Measurements from ENCODE around the genes ODC1 and KCNF1.

- PRO-cap, 2 experiments = no peak in any of the 2 experiments
Measured at GRCh38 chr2:10374247-10374976, 71.7 kb downstream of the HPCAL1 start.

DNA sequence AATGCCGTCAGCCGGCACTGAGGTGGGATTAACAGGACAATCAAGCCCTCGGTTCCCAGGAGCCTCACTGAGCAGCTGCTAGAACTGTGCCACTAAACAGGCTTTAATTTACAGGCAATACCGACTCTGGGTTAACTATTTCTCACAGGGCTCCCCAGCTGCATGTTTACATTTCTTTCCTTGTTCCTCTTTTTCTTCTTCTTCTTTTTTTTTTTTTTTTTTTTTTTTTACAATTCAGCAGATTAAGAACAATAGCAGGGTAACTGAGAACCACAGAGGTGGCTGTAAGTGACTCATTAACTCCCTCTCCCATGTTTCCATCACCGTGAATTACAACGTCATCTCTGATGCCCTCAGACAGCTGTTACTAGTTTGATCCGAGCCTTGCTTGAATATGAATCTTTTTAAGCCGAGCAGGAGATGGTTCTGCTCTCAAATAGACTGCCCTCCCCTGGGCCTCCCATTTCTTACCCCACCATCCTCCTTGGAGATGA lies 37.8 kb downstream of the ODC1 start:
- PRO-cap, 2 experiments = no peak in any of the 2 experiments

- PRO-cap, 2 experiments = peak in 2 of 2 experiments; most common plus-strand start chr2:10448785 (in 2); most common minus-strand start chr2:10448327 (in 2)
Measured at GRCh38 chr2:10447847-10448964, at the start of gene ODC1. TSS of gene ODC1 (minus strand) at chr2:10448327.

GRCh38 chr2:10493597-10494222 lies 45.6 kb upstream of the ODC1 start:
- PRO-cap, 2 experiments = peak in 1 of 2 experiments; most common minus-strand start chr2:10493704 (in 1)

DNA sequence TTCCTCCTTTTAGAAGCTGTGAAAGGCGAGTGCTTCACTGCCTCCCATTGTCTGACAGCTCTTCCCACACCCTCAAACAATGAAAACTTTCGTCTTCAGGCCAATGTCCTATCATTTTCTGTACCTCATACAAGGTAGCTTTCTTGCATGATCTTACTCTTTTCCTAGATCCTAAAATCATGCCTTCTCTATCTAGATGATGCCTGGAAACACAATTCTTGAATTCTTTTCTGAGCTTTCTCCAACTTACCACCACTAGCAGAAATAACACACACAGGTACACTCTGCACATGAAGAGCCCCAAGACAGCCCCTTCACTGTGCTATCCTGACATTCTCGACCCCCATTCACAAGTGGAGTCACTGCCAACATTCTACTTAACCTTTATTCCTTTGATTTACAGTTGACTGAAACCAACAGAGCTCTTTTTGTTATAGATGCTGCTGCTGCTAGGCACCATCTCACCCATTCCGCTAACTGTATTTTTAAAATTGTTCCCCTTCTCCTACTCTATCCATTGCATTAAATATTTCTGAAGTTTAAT lies 61.7 kb downstream of the NOL10 start:
- PRO-cap, 2 experiments = no peak in any of the 2 experiments

DNA sequence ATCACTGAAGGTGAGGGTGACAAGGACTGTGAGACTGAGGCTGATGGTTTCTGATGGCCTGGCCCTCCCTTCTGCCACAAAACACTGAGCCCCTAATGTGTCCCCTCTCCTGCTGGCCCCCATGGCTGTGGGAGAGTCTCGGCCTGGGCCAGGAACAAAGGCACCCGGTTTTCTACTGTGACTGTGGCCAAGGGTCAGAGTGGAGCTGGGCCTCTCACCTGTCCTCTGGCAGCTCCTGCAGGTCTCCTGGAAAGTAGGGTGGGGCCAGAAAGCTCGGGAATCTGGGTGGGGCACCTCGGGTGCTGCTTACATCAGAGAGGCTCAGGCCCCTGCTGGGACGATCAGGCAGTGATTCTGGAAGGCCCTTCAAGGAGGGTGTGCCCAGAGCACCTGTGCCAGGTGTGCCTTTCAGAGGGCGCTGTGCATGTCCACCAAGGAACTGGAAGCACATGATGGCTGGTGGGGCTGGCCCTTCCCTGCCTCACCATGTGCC lies 43.9 kb downstream of the ATP6V1C2 start:
- PRO-cap, 2 experiments = peak in 2 of 2 experiments; most common plus-strand start position 348 of the sequence (in 1); most common minus-strand start position 227 of the sequence (in 2)

DNA sequence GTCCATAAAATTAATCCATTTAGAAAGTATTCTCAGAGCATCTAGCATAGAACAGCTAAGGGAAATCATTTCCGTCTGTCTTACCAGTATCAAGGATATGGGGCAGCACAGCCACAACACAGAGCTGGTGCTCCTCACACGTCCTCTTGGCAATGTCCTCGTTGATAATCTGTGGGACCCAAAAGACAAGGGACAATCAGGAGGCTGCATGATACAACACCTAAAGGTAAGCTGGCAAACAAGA lies 23.9 kb downstream of the PDIA6 start:
- PRO-cap, 2 experiments = peak in 1 of 2 experiments; most common minus-strand start position 154 of the sequence (in 1)

GRCh38 chr2:10790634-10791379 lies 21.8 kb downstream of the PDIA6 start:
- PRO-cap, 2 experiments = no peak in any of the 2 experiments

GRCh38 chr2:10885322-10886012 lies 26.3 kb upstream of the KCNF1 start:
- PRO-cap, 2 experiments = no peak in any of the 2 experiments

GRCh38 chr2:10911333-10912079 lies at the start of gene KCNF1:
TSS of gene KCNF1 (plus strand) at chr2:10911934.
- PRO-cap, 2 experiments = no peak in any of the 2 experiments

DNA sequence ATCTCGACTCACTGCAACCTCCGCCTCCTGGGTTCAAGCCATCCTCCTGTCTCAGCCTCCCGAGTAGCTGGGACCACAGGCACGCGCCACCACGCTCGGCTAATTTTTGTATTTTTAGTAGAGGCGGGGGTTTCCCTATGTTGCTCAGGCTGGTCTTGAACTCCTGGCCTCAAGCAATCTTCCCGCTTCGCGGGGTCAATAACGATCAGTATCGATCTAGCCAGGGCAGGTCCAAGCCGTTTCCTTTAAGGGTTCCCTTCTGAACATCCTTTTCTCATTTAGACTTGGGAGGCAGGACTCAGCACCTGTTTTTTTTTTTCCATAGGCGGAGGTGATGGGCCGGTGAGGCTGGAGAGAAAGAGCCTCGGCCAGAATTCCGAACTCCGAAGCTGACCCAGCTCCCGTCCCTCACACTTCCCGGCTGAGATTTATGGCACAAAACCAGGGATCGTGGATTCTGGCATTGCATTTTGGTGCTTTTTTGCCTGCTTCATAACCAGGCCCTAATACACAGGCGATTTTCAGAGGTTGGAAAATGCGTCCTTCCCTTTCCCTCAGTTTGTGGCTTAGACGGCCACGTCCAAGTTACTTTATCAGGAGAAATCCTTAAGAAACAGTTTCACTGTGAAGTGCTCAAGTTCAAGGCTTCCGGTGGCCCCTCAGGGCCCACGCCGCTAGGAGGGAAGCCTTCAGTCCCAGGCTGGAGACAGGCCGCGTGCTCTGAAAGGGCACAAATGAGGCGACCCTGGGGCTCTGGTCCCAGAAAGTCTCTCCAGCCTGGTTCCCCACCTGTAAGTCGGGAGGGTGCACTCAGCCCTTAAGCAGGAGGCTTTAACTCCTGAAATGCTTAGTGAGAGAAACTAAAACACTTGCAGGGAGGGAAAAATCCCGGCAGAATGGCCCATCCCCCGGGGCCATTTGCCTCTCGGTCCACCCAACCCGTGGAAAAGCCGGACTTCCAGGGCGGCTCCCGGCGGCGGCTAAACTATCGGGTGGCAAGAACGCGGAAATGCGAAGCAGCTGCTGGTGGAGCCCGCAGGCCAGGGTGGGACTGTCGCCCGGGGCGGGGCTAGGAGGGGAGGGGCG lies 883 bp upstream of the SLC66A3 start:
- PRO-cap, 2 experiments = peak in 2 of 2 experiments; most common minus-strand start position 987 of the sequence (in 1)

DNA sequence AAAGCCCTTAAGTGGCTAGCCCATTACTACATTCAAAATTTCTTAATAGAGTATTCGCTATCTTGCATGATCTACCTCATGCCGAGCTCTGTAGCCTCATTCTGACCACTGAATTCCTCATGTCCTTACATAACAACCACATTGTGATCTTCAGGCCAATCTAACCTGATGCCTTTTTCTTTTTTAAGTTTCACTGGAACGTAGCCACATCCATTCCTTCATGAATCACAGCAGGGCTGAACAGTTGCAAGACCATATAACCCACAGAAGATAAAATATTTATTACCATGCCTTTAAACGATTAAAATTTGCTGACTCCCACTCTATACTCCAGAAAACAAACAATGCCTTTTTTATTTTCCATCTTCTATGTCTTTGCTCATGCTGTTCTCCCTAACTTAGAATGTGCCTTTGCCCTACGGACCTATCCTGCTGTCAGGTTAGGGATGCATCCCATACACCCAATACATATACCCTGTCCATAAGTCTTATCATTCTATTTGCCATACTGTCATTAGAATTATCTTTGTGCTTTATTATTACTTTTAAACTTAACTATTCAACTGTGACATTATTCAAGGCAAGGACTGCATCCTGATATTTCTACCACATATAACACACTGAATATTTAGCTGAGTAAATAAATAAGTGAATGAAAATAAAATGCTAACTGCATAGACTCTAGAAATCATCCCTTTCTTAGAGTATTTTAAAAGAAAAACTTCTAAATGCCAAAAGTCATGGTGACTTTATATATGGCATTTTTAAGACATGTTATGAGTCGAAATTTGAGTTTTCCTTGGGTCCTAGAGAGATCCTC lies 58.2 kb downstream of the SLC66A3 start:
- PRO-cap, 2 experiments = no peak in any of the 2 experiments

GRCh38 chr2:11371471-11372065 lies 27.1 kb upstream of the ROCK2 start:
- PRO-cap, 2 experiments = no peak in any of the 2 experiments

DNA sequence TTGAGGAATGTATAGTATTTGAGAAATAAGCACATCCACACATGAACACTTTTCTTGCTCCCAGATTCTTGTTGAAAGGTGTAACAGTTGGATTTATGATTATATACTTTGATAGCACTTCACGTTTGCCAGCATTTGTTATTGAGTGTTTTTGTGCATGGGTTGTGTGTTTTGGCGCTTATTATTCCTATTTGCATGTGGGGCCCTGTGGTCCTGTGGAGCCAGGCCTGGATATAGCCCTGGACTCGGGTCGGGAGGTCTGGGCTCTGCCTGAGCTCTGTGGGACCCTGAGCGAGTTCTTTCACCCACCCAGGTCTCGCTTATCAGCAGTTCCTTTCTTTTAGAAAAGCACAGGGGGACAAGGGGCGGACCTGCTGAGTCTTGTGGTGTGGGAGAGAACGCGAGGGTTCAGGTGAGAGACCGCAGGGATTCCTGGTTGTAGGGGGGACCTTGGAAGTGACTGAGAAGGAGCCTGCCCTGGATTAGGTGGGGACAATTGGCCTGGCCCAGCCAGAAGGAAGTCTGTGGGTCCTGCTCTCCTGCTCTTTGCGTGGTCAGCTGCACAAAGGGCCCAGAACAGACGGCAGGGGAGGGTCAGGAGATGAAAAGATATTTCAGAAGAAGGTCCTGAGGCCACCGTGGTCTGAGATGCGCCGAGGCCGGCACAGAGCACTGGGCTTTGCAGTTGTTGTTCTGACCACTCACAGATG lies 1.4 kb downstream of the LPIN1 start:
- PRO-cap, 2 experiments = no peak in any of the 2 experiments

GRCh38 chr2:11822614-11823391 lies 76.4 kb downstream of the LPIN1 start:
- PRO-cap, 2 experiments = no peak in any of the 2 experiments

- PRO-cap, 2 experiments = no peak in any of the 2 experiments
Measured at GRCh38 chr2:12675821-12676247, 40.9 kb upstream of the TRIB2 start.

GRCh38 chr2:12715852-12716838 lies 591 bp upstream of the TRIB2 start:
- PRO-cap, 2 experiments = peak in 1 of 2 experiments; most common minus-strand start chr2:12716755 (in 1)

GRCh38 chr2:12918609-12919362 lies 202.1 kb downstream of the TRIB2 start:
- PRO-cap, 2 experiments = no peak in any of the 2 experiments

- PRO-cap, 2 experiments = no peak in any of the 2 experiments
Measured at GRCh38 chr2:14872860-14873145, 240.3 kb downstream of the LRATD1 start.

GRCh38 chr2:15141695-15142799 lies 419.1 kb downstream of the NBAS start:
- PRO-cap, 2 experiments = no peak in any of the 2 experiments